Mesangial cell (primary cell): Measurements from ENCODE around the genes HBM, HBQ1 and MSLN.

DNA sequence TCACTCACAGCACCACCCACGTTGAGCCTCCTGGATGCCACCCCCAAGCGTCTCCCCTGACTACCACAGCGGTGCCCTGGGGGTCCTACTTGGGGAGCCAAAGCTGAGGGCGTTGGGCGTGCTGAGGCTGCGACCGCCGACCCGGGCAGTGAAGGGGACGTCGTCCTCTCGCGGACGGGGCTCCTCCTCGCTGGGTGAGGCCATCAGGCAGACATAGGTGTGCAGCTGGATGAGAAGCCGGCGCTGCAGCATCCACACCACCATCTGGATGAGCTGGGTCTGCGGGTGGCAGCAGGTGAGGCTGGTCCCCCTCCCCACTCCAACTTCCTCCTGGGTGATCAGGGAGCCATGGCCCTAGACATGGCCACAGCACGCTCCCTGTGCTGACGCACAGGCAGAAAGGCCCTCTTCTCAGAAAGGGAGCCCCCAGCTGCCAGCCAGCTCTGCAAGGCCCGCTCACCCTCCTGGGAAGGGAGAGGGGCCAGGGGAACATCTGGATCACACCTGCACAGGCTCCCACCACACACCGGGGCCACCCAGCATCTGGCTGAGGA is 11.7 kb downstream of the MPG start:
- RAMPAGE, long total RNA = no peak

- RAMPAGE, long total RNA = no peak
Measured at GRCh38 chr16:165795-166218, at the start of gene HBM. Gene HBM (plus strand): TSS chr16:165978.

GRCh38 chr16:180212-180815 is at the start of gene HBQ1:
Gene HBQ1 (plus strand): TSS chr16:180459.
- RAMPAGE, long total RNA = no peak

DNA sequence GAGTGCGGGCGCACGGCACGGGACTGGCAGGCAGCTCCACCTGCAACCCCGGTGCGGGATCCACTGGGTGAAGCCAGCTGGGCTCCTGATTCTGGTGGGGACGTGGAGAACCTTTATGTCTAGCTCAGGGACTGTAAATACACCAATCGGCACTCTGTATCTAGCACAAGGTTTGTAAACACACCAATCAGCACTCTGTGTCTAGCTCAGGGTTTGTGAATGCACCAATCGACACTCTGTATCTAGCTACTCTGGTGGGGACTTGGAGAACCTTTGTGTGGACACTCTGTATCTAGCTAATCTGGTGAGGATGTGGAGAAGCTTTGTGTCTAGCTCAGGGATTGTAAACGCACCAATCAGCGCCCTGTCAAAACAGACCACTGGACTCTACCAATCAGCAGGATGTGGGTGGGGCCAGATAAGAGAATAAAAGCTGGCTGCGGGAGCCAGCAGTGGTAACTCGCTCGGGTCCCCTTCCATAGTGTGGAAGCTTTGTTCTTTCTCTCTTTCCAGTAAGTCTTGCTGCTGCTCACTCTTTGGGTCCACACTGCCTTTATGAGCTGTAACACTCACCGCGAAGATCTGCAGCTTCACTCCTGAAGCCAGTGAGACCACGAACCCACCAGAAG is 10.8 kb downstream of the AXIN1 start:
- RAMPAGE, long total RNA = no peak

DNA sequence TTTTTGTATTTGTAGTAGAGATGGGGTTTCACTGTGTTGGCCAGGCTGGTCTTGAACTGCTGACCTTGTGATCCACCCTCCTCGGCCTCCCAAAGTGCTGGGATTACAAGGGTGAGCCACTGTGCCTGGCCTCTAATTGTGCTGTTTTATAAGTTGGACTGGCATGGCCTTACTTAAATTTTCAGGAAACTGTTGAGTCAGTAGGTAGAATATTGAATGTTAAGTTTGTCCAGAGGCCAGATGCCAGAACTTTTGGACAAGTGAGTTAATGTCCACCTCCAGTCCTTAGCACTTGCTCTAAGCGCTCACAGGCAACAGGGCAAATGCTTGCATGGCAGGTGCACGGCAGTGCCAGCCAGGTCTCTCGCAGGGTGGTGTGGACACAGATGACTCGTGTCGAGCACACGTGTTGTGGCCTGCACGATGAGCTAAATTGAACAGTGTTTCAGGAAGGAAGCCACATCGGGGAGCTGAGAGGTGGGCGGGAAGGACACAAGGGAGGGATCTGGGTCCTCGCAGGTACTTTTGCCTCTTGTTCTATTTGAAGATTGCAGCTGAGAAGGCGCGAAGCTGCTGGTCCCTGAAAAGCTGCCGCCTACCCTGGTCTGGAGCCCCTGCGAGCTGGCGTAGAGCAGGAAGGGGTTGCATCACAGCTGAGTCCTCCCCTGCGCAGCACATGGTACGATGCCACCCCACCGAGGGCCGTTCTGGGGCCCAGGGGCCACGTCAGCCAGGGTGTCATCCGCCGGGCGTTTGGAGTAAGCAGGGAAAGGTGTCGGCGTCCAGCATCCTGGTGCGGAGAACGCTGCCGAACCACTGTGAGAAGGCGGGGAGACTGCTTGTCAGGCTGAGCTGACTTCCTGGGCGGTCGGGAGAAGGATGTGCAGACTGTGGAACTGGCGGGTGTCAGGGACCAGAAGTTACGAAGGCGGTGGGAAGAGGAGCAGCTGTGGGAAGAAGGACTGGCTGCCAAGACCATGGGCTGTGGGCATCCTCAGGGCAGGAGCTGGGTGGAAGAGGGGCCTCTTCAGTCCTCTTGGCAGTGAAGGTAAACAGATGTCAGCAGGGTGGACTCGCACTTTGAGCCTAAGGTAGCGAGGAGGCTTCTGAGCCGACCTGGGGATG is 6.3 kb downstream of the RAB40C start:
- RAMPAGE, long total RNA = no peak

DNA sequence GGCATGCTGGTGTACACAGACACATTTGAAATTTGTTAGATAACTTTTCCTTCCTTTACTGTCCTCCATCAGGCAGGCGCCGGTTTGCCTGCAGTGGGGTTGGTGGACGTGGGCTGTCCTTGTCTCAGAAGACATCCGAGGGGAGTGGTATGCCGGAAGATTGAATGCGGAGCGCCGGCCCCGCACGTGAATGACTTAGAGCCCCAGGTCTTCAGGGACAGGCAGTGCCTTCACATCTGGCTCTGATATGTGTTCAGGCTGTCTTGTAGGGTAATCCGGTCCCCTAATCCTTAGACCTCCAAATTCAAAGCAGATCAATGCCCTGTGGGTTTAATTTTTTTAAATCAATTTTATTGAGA is 13.4 kb downstream of the RAB40C start:
- RAMPAGE, long total RNA = no peak

GRCh38 chr16:648604-649099 is 513 bp upstream of the WDR90 start:
- RAMPAGE, long total RNA = no peak

DNA sequence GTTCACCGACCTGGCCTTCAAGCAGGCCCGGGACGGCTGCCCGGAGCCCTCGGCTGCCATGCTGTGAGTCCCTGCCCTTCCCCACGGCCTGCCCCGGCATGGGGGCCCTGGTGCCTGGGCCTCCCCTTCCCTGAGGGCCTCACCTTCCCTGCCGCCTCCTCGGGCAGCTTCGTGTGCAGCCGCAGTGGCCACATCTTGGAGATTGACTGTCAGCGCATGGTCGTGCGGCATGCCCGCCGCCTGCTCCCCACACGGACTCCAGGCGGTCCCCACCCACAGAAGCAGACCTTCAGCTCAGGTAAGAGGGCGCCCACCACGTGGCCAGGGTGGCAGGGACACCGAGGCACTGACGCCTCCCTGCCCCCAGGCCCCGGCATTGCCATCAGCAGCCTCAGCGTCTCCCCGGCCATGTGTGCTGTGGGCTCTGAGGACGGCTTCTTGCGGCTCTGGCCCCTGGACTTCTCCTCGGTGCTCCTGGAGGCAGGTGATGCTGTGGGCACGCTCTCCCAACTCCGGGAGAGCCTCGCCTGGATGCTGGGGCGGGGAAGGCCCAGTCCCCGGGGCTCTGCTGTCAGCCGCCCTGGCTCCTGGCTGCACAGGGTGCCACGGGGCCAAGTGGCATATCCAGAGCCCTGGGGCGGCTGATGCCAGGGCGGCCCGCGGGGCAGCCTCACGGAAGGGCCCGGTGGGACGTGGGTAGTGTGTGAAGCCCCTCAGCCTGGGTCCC is 6.4 kb downstream of the WDR90 start:
- RAMPAGE, long total RNA = no peak

- RAMPAGE, long total RNA = no peak
Measured at GRCh38 chr16:682793-683515, 1.2 kb downstream of the JMJD8 start.

DNA sequence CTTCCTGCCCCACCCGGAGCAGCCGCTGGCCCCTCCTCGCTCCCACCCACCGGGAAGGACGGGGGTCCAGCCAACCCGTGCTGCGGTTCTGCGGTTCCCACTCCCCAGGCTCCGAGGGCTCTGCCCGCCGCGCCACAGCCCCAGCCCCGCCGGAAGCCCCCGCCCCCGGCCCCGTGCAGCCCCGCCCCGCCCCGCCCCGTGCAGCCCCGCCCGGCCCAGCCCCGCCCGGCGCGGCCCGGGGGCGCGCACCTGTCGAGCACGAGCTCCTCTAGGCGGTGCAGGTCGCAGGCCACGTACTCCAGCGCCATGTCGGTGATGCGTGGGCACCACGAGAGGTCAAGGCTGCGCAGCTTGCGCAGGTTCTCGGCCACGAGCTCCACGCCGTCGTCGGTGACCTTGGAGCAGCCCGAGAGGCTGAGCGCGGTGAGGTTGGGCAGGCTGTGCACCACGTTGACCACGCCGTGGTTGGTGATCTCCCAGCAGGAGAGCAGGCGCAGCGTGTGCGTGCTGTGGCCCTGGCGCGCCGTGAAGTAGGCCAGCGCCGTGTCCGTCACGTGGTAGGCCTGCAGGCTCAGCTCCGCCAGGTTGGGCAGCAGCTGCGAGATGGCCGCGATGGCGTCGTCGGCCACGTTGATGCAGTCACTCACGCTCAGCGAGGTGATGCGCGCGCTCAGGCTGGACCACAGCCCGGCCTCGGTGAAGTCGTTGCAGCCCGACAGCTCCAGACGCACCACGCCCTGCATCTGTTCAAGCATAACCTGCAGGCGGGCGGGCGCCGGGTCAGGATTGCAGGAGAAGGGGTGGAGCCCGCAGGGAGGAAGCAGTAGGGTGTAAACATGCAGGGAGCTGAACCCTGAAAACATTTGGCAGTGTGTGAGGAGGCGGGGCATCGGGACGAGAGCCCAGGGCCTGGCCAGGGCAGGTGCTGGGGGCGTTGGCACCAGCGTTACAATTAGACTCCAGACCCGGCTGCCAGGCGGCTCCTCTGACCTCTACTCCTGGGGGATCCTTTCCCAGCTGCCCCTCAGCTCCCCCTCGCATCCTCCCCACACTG is 5.3 kb upstream of the WDR24 start:
- RAMPAGE, long total RNA = no peak

DNA sequence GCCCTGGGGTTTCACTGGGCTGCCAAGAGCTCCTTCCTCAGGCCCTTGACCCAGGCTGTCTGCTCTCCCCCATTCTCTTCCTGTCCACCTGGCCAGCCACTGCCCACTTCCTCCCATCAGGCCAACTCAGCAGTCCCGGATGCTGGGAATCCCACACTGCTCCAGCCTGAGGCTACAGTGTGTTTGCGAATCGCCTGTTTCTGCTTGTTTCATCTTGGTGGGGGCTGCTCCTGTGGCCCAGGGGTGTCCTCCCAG is 865 bp upstream of the METRN start:
- RAMPAGE, long total RNA = no peak

DNA sequence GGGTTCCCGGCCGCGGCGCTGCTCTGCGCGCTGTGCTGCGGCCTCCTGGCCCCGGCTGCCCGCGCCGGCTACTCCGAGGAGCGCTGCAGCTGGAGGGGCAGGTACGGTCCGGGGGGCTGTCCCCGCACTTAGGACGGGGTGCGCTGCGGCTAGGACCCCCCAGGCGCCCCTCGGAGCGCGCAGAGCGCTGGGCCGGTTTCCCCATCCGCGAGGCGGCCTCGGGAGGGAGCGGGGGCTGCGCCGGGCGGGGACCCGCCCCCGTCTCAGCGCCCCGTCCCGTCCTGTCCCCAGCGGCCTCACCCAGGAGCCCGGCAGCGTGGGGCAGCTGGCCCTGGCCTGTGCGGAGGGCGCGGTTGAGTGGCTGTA is 358 bp downstream of the METRN start:
- RAMPAGE, long total RNA = no peak

- RAMPAGE, long total RNA = no peak
Measured at GRCh38 chr16:760445-761339, at the start of gene MSLN. Gene MSLN (plus strand): TSS chr16:760734.

GRCh38 chr16:920437-921133 is 50.2 kb downstream of the LMF1 start:
- RAMPAGE, long total RNA = no peak

- RAMPAGE, long total RNA = no peak
Measured at GRCh38 chr16:1155297-1155769, 2.4 kb downstream of the CACNA1H start.

GRCh38 chr16:1210794-1211270 is 14.2 kb downstream of the TPSG1 start:
- RAMPAGE, long total RNA = no peak

- RAMPAGE, long total RNA = no peak
Measured at GRCh38 chr16:1225592-1226181, 619 bp upstream of the TPSG1 start.

DNA sequence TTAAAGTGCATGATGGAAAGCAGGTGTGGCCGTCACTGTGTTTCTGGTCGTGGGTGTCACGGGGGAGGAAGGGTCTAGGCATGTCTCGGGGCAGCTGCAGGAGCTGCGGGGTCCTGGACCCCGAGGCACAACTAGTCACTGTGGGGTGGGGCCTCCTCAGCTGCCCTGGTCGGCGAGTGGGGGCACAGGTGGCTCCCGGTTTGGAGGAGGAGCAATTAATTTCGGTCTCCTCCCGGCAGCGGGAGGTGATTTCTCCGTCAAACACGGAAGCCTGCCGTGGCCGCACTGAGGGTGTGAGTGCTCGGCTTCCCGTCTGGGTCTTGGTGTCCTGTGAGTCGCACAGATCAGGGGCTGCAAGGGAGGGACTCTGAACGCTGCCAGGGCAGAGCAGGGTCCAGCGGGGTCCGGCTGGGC is 3.1 kb downstream of the TPSD1 start:
- RAMPAGE, long total RNA = no peak

DNA sequence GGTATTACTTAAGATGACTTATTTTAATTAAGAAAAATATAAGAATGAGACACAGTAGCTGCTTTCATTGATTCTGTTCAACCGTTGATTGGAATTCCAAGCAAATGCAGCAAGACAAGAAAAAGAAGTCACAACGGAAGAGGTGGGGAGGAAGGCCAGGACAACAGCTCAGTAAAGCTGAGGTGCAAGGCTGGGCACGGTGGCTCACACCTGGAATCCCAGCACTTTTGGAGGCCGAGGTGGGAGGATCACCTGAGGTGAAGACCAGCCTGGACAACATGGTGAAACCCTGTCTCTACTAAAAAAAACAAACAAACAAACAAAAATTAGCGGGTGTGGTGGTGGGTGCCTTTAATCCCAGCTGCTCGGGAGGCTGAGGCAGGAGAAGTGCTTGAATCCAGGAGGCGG is 7.2 kb downstream of the UBE2I start:
- RAMPAGE, long total RNA = no peak

DNA sequence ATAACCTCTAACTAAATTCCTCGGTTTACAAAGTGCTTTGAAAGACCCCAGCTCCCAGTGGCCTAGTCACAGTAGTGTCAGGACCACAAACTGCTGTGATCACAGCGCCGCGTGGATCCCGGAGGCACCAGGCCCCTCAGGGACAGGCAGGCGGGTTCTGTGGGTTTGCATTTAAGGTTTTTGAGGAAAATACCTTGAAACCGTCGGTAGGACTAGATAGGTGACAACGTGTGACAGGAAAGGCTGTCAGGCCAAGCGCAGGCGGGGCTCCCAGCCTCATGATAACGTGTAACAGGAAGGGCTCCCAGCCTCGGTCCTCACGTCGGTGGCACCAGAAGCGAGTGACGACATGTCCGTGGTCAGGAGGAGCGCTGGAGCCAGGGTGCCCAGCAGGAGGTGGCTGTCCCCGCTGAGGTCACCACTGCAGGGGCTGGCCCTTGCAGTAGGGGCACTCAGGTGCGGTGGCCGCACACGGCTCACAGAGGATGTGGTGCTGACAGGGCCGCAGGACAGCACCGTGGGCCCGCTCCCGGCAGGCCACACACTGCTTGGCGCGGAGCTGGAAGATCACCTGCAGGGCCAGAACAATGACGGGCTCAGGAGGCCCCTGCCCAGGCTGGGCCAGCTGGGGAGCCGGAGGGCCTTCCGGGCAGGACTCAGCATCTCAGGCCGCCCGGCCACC is 14.2 kb downstream of the GNPTG start:
- RAMPAGE, long total RNA = no peak